Mesenchymal stem cell of adipose (primary cell): ENCODE results near the gene FBN1.

GRCh38 chr15:45418685-45419128, 11.7 kb upstream of the C15orf48 start:
- CAGE, long polyA plus RNA, result no peak

GRCh38 chr15:45449747-45450966, 19.7 kb downstream of the C15orf48 start:
- CAGE, long polyA plus RNA, result no peak

DNA sequence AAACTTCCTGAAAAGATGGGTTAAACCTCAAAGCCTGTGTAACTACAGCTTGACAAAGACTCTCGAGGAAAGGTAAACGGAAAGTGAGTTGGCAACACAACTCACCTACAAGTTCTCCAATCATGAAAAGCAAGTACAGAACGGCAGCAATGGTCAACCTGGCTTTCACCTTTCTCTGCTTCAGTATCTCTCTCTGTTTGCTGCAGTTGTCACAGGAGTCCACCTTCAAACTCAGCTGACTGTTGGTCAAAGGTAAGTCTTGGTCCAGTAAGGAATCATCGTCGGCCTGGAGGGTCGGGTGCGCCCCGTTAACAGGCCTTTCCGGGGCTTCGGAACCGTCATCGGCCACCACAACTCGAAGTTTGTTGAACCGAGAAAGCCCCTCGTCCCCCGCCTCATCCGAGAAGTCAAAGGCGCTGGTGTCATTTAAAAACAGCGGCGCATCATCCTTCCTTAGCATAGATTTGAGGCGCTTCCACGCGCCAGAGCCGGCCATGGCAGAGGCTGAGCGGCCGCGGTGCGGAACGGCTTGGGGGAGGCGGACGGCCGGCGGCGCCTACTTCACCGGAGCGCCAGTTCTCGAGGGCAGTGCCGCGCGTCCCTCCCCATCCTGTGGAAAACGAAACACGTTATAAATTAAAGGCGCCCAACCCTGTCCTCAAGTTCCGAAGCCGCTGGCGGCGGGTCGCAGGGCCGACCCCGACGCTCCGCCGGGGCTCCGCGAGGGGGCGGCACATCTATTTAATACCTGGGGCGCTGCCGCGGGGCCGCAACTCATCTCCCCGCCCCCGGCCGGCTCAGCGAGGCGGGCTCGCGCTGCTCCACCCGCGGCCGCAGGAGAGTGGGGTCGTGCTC, 469 bp downstream of the SLC30A4 start:
- CAGE, long polyA plus RNA, result no peak

DNA sequence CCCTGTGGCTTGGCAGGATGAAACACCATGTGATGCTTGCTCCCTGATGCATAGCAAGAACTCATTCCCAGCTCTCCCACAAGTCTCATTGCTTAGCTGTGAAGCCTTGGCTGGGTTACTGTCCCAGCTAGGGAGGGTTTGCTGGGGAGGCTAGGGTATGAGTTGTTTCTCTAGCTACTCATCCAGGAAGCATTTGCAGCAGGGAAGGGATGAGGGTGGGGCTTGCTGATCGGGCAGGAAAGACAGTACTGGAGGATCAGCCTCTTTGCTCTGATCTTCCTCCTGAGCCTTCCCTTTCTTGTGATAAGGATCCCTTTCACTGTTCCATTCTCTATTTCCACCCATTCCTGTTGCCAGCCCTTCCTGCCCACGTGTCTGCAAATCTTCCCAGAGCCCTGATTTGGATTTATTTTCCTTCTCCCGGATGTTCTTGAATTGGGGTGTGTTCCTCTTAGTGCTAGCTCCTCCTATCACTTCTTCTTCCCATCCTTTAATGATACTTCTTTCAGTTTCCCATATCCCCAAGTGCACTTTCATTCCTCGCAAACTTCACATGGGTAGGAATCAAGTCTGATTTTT, 3.4 kb upstream of the SQOR start:
- CAGE, long polyA plus RNA, result no peak

GRCh38 chr15:46969878-46970286, 747.4 kb upstream of the SEMA6D start:
- CAGE, long polyA plus RNA, result no peak

GRCh38 chr15:47504713-47505095, 212.6 kb upstream of the SEMA6D start:
- CAGE, long polyA plus RNA, result no peak

- CAGE, long polyA plus RNA, result no peak
These were observed 95.2 kb downstream of the SEMA6D start for GRCh38 chr15:47812466-47813012.

GRCh38 chr15:48159352-48160254, 18.5 kb downstream of the MYEF2 start:
- CAGE, long polyA plus RNA, result no peak

GRCh38 chr15:48177329-48177559, 851 bp downstream of the MYEF2 start:
- CAGE, long polyA plus RNA, result no peak

DNA sequence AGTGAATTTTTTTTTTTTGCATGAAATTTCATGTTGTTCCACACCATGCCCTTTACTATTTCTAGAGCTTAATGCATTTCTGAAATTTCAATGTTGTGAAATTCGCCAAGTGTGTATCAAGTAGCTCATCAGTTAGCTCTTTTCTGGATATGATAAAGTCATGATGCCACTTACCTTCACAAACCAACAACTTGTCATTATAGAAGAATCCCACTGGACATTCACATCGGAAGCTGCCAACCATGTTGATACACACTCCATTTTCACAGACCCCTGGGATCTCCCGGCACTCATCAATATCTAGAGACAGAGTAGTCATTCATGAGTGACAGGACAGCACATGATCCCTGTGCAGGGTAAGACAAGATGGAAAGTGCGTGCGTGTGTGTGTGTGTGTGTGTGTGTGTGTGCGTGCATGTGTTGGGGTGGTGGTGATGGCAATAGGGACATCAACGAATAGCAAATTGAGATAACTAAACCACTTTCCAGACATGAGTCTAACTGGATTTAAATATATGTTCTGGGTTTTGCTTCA, 125.3 kb downstream of the DUT start:
- CAGE, long polyA plus RNA, result no peak

DNA sequence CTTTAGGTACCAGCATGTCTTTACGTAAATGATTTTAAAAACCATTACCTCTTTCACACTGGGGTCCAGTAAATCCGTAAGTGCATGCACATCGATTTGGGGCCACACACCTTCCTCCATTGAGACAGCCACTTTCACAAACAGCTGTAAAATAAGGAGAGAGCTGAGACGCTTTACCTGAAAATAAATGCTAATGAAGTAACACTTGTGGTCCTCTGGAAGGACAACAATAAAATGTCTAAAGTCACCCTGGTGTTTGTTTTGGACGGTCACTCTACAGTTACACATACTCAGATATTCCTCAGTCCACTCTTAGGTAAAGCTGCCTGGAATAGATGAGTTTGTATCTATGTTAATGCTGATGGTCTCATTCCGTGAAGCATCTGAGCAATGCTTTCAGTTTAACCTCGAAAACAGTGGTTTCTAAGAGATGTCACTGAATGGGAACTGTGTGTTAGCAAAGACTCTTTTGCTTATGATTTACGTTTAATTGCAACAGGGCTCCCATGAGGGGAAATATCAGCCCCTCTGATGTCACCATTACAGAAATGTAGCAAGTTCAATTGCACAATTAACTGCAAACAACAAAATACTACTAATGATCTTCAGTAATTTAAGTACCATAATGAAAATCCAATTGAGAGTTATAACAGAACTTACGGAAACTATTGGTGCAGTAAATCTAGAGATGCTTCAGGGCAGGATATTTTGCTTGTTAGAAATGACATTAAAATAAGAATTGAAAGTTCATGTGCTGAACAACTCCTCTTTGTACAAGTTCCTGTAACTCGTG, 49.1 kb downstream of the FBN1 start:
- CAGE, long polyA plus RNA, result no peak

GRCh38 chr15:48645205-48645586, 313 bp downstream of the FBN1 start:
- CAGE, long polyA plus RNA, result no peak

- CAGE, long polyA plus RNA, result no peak
These were observed at the start of gene FBN1 for GRCh38 chr15:48645587-48646398. FBN1 (minus strand) TSS chr15:48645709.

- CAGE, long polyA plus RNA, result no peak
These were observed 43.7 kb downstream of the CEP152 start for GRCh38 chr15:48766947-48767740.

GRCh38 chr15:48896502-48897472, 18.9 kb downstream of the EID1 start:
- CAGE, long polyA plus RNA, result no peak

GRCh38 chr15:49906680-49907088, 212.3 kb downstream of the ATP8B4 start:
- CAGE, long polyA plus RNA, result no peak

DNA sequence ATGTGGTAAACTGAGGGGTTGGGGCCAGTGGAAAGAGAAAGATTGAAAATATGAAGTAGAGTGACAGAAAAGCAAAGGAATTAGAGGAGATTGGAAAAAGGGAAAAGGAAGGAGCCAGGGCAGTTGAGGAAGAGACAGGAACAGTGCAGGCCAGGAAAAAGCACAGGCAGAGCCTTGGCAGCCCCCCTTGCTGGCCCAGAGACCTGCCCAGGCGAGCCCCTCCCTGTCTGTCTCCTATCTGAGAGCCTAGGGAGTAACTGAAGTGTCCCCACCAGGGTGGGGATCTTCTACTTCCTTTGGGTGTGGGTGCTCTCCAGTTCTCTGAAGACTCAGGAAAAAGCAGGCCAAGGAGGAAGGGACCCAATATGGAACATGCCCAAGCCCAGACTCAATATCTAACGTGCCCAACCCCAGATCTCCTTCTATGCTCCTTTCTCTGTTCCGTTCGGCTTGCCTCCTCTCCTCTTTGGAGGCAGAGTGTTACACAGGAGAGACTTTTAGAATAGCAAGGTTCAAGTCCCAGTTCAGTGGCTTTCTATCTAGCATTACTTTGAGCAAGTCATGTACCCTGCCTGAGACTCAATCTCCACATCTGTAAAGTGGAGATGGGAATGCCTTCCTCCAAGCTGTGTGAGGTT, 6.8 kb downstream of the ATP8B4 start:
- CAGE, long polyA plus RNA, result no peak

- CAGE, long polyA plus RNA, result no peak
These were observed 17.5 kb upstream of the SLC27A2 start for GRCh38 chr15:50164286-50165059.

GRCh38 chr15:50190026-50190535, 8.1 kb downstream of the SLC27A2 start:
- CAGE, long polyA plus RNA, result no peak

DNA sequence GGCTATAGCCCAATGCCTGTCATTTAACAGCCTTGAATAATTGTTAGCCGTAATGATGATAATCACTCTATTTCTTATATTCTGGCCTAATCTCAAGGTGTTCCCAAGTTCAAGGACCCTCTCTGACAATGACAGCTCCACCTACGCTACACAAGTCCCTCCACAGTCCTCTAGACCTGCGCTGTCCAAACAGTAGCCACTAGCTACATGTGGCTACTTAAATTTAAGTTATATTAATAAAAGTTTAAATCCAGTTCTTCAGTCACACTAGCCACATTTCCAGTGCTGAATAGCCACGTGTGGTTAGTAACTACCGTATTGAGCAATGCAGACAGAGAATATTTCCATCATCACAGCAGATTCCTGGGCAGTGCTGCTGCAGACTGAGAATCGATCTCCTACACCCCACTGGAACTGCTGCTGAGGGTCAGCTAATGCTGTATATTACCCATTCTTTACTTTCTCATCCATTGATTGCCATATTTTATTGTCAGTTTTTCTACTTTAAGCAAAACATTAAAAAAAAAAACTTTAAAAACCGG, 41.0 kb downstream of the HDC start:
- CAGE, long polyA plus RNA, result no peak